ENCODE results near the genes CYP4F12, RAB8A and ABHD8.

DNA sequence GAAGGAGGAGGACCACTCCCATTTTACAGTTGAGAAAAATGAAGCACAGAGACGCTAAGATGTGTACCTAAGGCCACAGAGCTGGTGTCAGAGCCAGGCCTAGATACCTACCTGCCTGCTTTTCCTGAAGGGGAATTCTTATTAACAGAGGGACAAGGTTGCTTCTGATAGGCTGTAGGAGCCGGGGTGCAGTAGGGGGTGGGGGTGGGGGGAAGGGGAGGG, 9.6 kb upstream of the CYP4F22 start:
- PRO-cap: no peak

DNA sequence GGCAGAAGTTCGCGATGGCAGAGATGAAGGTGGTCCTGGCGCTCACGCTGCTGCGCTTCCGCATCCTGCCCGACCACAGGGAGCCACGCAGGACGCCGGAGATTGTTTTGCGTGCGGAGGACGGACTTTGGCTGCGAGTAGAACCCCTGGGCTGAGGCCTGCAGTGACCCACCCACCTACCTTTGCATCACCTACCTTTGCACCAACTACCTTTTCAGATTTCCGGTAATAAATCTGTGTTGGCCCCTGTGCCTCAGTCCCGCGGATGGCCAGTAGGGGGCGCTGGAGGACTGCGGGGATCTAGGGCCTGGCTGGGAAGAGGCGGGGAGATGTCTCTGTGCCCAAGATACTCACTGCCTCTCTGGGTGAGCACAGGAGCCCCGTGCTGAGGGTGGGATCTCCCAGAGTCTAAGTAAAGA, 11.5 kb upstream of the CYP4F3 start:
- PRO-cap: no peak

- PRO-cap: no peak
Observed at GRCh38 chr19:15672672-15673249, at the start of gene CYP4F12. Gene CYP4F12 (plus strand): TSS chr19:15673087.

GRCh38 chr19:15701970-15703026, 25.5 kb upstream of the OR10H2 start:
- PRO-cap: no peak

- PRO-cap: no peak
Observed at GRCh38 chr19:16092166-16092702, 15.9 kb downstream of the TPM4 start.

- PRO-cap: unidirectional peak, minus-strand start at chr19:16111230; bidirectional peak, plus-strand start at chr19:16111925, minus-strand start at chr19:16111300
Observed at GRCh38 chr19:16111140-16112065, at the start of gene RAB8A. Gene RAB8A (plus strand): TSS chr19:16111889.

- PRO-cap: no peak
Observed at GRCh38 chr19:16288393-16288897, 36.2 kb upstream of the KLF2 start.

DNA sequence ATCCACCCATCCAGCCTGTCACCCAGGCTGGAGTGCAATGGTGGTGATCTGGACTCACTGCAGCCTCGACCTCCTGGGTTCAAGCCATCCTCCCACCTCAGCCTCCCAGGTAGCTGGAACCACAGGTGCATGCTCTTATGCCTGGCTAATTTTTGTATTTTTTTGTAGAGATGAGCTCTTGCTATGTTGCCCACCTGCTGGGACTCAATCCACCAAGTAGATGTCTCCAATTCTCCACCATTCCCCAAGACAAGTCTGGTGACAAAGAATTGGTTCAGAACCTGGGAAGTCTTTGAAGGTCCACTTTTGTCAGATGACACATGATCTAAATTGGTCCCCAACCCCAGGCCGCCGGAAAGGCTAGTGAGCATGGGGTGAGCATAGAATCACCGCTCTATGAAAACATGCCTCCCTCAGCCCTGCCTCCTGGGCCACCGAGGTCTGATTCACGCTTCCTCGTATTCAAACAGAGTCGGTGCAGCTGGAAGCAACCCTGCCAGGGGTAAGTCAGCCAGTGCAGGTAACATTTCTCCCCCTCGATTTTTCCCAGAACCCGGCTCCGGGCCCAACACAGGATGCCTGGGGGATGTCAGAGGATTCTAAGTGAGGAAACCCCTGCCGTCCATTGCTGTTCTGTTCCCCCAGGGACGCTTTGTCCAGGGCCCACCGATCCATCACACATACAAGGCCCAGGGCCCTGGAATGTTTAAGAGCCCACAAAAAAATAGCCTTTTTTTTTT, 34.0 kb upstream of the KLF2 start:
- PRO-cap: no peak

DNA sequence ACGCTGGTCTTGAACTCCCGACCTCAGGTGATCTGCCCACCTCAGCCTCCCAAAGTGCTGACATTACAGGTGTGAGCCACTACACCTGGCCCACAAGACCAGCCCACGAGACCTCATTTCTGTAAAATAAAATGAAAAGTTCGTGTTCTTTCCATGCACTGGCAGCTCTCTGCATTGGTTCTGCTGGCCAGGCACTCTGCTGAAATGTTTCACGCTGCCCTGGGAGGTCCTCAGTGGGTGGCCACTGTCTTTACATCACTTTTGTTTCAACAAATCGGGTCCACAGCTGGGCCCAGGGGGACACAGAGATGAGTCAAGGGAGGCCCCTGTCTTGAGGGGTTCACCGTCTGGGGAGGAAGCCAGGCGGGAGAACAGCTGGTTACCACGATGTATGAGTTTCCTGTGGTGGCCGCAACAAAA, 5.3 kb upstream of the KLF2 start:
- PRO-cap: unidirectional peak, minus-strand start at position 206 of the sequence

DNA sequence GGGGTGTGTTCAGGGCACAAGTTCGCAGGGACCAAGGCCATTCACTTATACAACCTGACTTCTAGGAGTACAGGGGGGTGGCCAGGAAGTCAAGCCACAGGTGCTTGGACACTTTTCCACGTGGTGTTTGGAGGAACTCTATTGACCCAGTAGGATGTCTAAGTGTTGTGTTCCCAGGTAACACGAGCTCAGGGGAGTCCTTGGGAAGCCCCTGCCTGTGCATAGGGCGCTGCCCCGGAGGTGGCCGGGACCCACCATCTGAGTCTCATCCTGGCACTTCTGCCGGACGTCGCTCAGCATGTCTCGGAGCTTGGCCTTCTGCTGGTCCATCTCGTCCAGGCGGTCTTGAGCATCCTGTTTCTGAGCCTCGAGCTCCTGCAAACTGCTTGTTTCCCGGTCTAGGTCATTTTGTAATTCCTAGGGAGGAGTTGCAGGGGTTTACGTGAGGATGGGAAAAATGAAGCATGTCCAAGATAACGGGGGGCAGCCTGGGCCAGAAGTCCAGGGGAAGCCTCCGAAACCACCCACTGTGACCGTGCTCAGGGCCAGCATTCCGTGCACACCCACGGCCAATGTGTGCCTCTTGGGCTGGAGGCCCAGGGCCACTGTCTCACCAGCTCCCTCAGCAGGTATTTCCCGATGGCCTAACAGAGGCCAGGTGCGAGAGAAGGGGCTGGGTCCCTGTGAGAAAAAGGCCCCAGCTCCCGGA, 67.3 kb downstream of the EPS15L1 start:
- PRO-cap: no peak

GRCh38 chr19:16463758-16464372, 7.9 kb downstream of the EPS15L1 start:
- PRO-cap: no peak

DNA sequence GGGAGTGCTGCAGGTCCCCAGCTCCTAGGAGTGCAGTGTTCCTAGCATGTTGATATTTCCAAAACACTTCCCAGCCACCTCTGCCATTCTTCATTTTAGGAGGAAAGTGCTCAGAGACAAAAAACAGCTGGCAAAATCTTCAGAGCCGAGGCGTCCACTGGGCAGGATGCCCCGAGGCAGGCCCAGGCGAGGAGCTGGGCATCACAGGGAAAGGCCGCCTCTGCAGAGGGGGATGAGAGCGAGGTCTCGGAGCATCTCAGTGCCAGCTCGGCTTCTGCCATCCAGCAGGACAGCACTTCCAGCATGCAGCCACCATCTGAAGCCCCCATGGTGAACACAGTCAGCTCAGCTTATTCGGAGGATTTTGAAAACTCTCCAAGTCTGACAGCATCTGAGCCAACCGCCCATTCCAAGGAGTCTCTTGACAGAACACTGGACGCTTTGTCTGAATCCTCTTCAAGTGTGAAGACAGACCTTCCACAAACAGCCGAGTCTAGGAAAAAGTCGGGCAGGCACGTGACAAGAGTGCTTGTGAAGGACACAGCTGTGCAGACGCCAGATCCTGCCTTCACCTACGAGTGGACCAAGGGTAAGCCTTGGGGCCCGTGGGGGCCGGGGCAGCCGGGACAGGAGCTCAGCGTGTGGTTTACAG, 13.3 kb downstream of the C19orf44 start:
- PRO-cap: no peak

DNA sequence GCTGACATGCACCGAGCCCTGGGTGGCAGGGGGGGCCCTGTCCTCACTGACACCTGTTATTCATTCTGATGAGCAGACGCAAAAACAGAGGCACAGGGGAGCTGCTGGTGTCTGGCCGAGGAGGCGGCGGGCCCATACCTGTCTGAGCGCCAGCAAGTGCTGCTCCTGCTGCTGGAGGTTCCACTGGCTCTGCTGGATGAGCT, 7.0 kb downstream of the CHERP start:
- PRO-cap: no peak

DNA sequence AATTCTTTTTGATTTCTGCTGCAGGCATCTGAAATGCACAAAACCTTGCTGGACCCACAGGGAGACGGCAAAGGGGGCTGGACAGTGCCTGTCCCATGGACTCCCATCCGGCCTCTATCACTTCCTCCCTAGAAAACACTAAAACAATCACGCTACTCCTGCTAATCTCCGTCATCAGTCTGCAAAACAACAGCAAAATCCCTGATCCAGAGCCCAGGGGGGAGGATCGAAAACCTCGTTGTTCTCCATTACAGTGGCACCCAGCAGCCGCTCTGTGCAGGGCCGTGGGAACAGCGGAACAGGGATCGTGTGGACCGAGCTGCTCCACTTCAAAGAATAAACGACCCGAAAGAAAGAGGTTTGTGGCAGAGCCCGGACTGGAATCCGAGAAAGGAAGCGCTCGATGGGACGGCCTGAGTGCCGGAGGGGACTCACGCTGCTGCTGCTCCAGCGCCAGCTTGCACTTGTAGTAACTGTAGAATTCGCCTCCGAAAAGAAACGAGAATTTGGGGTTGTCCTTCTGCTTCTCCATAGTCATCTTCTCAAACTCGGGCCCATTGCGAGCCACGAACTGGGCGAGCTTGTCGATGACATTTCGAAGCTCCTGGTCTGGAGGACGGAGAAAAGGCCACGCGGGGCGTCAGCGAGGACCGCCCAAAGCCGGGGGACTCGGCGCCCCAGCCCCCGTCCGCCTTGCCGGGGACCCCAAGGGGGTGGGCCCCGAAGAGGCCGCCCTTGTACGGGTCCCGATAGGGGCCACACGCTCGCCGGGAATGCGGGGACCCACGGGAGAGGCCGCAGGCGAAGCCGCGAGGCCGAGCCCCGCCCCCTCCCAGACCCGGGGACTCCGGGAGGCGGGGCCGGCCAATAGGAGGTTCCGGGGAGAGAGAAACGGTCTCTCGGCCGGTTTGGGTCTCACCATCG, 540 bp downstream of the CHERP start:
- PRO-cap: bidirectional peak, plus-strand start at position 759 of the sequence, minus-strand start at position 775 of the sequence

GRCh38 chr19:16590019-16590464, 17.8 kb upstream of the SLC35E1 start:
- PRO-cap: no peak

GRCh38 chr19:16594572-16595017, 22.4 kb upstream of the SLC35E1 start:
- PRO-cap: no peak

GRCh38 chr19:16890951-16891902, 2.4 kb downstream of the F2RL3 start:
- PRO-cap: bidirectional peak, plus-strand start at chr19:16891437, minus-strand start at chr19:16891274

DNA sequence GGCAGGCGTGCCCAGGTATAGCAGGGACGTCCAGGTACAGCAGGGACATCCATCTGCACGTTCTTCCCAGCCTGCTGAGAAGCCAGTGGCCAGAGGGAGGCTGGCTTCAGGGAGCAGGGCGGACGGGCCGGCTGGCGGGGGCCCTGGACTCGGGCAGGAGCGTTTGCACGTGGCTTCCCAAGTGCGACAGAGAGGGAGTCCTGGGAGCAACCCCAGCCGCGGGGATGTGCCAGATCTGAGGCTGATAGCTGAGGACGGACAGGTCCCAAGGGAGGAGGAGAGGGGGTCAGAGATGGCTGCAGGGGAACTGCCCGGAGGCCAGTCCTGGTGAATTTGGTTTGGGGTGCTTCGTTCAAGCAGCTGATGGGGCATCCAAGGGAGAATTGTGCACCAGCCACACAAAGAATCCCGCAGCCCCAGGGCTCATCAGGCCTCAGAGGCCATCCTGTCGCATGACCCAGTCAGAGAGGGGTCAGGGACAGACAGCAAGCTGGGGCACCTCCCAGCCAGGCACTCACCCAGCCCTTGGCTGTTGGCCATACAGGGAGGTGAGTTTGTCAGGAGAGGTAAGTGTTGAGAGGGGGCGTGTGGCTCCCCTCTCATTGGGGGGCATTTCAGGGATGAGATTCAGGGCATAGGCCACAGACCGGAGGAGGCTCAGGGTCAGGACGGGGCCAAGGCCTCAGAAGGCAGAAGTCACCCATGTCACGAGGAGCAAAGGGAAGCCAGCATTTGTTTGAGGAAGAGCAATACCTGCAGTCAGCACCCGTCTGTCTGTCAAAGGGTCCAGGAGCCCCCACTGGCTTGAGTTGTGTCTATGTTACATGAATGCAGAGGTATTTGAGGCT, 37.0 kb downstream of the MYO9B start:
- PRO-cap: no peak

DNA sequence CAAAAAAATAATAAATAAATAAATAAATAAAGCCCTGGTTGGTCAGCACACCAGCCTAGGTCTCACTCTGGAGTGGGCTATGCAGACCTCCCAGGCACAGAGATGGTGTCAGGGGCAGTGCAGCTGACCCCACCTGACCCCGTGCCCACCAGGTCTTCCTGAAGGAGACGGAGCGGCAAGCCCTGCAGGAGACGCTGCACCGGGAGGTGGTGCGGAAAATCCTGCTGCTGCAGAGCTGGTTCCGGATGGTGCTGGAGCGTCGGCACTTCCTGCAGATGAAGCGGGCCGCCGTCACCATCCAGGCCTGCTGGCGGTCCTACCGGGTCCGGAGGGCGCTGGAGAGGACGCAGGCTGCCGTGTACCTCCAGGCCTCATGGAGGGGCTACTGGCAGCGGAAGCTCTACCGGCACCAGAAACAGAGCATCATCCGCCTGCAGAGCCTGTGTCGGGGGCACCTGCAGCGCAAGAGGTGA, 22.5 kb upstream of the USE1 start:
- PRO-cap: no peak

DNA sequence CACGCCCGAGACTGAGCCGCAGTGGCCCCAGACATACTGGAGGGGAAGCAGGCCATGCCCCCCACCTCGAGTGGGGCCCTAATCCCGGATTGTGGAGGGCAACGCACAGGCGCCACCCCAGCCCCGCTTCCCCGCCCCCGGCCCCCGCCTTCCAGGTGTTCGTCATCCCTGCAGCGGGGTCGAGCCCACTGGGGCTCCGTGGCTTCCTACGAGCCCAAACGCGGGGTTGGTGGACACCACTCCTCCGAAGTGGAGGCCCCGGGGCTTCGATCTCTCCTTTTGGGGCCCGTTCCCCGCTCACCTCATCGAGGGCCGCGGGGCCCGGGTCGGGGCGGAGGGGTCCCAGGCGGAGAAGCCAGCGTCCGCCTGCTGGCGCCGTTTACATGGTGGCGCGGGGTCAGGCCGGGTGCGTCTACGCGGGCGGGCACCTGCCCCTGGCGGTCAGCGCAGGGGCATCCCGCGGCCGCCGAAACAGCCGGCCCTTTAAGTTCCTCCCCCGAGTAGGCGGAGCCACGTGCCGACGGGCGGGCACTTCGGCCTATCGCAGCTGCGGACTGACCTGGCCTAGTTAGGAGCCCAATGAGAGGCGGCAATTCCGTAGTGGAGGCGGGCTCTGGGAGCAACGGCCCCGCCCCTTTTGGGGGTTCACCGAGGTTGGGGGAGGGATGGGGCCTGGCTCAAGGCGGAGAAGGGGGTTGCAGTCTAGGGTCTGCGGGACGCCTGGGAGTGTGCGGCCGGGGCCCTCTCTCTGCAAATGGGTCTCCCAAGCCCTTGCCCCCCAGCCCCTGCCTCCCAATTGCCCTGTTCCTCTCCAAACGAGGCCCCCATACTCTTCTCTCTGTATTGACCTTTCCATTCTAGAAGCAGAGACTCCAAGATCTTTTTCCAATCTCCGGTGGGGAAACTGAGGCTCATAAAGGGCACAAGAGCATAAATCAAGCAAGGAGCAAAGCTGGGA, at the start of gene ABHD8:
ABHD8 (minus strand) TSS at position 485 of the 958 bp plus-strand sequence.
- PRO-cap: no peak